Body of pancreas (tissue), 2 donors: ENCODE data around the gene RACGAP1.

GRCh38 chr12:49095164-49095415 is 489 bp upstream of the DHH start:
- PRO-cap, result no peak
- RAMPAGE, long total RNA, 2 experiments, result no peak in any of the 2 experiments

- PRO-cap, result unidirectional peak, plus-strand start at chr12:49345390
- RAMPAGE, long total RNA, 2 experiments, result no peak in any of the 2 experiments
These were observed 1.6 kb upstream of the DNAJC22 start for GRCh38 chr12:49344641-49345903.

GRCh38 chr12:49558412-49558844 is 9.5 kb downstream of the MCRS1 start:
- PRO-cap, result no peak
- RAMPAGE, long total RNA, 2 experiments, result no peak in any of the 2 experiments

GRCh38 chr12:49641814-49642192 is 18.4 kb downstream of the PRPF40B start:
- PRO-cap, result no peak
- RAMPAGE, long total RNA, 2 experiments, result no peak in any of the 2 experiments

DNA sequence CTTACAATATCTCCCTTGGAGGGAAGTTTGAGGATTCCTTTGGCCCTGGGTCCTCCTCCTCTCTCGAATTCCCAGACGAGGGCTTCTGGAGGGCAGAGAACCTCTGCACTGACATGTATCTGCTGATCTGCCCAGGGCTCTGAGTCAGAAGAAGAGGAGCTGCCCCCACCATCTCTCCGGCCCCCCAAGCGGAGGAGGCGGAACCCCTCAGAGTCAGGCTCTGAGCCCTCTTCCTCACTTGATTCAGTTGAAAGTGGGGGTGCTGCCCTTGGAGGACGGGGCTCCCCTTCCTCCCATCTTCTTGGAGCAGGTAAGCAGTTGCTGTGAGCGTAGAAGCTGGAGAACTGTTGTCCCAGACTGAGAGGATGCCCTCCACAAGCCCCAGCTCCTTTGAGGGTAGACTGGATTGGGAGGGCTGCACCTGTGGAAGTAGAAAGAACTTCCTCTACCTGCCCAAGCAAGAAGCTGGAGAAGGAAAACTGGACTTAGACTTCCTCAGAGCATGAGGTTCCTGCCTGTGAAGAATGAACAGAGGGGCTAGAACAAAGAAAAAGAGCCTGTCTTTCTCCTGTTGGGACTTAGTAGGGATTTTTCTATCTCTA is 19.8 kb downstream of the PRPF40B start:
- PRO-cap, result no peak
- RAMPAGE, long total RNA, 2 experiments, result start-site peak on the plus strand in 1 of 2 experiments, centred at position 238 of the sequence, 10 reads per replicate

GRCh38 chr12:49669858-49670299 is 37.3 kb downstream of the FMNL3 start:
- PRO-cap, result no peak
- RAMPAGE, long total RNA, 2 experiments, result no peak in any of the 2 experiments

- PRO-cap, result no peak
- RAMPAGE, long total RNA, 2 experiments, result no peak in any of the 2 experiments
These were observed 33.2 kb downstream of the NCKAP5L start for GRCh38 chr12:49795014-49795424.

GRCh38 chr12:49838371-49838953 is 4.4 kb downstream of the BCDIN3D start:
- PRO-cap, result no peak
- RAMPAGE, long total RNA, 2 experiments, result start-site peak on the minus strand in 1 of 2 experiments, at chr12:49838394-49838970 at its widest, 5 reads per replicate

DNA sequence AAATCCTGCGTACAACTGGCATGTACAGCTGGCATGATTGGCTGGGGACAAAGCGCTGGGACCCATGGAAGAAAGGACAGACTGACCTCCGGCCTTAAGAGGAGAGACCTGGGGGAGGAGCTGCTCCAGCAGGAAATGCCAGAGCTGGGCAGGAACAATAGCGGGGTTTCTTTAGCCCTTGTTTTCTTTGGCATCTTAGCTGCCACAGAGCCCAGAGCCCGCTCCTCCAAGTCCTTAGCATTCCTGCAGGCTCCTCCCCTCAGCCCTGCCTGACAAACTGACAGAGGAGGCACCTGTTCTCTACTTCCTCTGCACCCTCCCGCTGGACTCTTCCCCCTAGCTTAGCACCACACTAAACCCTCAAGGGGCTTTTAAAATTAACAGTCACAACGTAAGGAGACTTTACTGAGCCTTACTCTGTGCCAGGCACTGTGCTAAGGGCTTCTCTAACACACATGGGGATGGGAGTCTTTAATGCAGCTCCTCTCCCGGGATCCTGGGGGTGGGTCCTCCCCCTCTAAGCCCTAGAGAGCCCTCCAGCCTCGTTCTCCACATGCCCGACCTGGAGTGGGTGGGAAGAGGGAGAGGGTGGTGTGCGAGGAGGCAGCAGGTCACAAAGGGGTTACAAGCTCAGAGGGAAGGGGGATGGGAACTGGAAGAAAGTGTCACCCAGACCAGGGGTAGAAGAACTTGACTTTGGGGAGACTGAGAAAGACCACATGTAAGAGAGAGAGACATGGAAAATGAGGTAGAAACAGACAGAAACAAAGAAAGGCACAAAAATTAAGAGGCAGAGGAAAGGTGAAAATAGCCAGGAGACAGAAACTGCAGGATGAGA is 1.7 kb upstream of the AQP5 start:
- PRO-cap, result no peak
- RAMPAGE, long total RNA, 2 experiments, result no peak in any of the 2 experiments

DNA sequence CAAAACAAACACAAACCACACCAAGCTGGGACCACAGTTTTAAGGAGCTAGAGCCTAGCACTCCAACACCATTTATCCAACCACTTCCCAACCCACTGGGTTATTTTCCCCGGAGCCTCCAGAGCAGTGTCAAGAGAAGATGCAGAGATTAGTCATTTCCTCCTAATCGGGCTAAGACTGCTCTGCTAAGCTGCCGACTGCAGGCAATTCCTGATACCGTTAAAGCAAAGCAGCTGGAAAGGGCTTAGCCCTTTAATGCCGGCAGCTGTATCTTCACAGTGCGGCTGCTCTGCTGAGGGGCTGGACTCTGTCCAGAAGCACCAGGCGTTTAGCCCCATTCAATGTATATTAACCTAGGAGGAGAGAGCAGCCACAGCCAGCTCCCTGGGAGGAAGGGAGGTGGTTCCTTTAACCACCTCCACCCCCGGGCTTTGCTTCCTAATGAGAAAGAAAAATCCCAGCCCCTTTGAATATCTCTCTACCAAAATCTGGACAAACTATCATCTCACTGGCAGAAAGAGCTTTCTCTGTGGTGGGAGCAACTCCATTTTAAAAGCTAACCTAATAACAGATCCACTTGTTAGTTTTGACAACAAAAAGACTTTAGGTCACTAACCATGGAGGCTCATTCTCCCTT is 11.2 kb downstream of the AQP6 start:
- PRO-cap, result no peak
- RAMPAGE, long total RNA, 2 experiments, result no peak in any of the 2 experiments

- PRO-cap, result no peak
- RAMPAGE, long total RNA, 2 experiments, result no peak in any of the 2 experiments
These were observed 7.8 kb downstream of the RACGAP1 start for GRCh38 chr12:50017505-50017955.

- PRO-cap, result unidirectional peak, plus-strand start at chr12:50025428; bidirectional peak, plus-strand start at chr12:50025752, minus-strand start at chr12:50025488
- RAMPAGE, long total RNA, 2 experiments, result start-site peak on the minus strand in 1 of 2 experiments, at chr12:50025452-50025477 at its widest, 23 reads per replicate
These were observed at the start of gene RACGAP1 for GRCh38 chr12:50024702-50025573. Gene RACGAP1, minus strand, starts transcription at chr12:50025494.

- PRO-cap, result no peak
- RAMPAGE, long total RNA, 2 experiments, result no peak in any of the 2 experiments
These were observed 7.9 kb upstream of the GPD1 start for GRCh38 chr12:50095672-50096637.

DNA sequence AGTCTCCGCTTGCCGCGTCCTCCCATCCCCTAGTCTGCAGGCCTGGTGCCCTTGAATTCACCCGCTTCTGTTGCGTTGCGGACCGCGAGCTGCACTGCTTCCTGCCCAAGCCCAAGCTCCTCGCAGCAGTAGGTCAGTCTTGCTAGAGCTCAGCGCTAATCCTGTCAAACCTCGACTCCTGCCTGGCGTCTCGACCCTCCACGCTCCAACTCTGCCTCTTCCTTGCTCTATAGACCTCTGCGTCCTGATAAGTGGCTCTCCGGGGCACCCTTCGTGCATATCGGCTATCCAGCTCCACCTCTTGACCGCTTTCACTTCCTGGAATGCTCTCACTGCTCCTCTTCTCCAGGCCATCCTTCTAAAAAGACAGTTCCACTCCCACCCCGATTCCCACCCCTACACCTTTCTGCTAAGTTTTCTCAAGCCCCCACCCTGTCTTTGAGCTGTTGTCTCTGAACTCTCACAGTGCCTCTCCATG is 369 bp downstream of the COX14 start:
- PRO-cap, result bidirectional peak, plus-strand start at position 73 of the sequence, minus-strand start at position 96 of the sequence
- RAMPAGE, long total RNA, 2 experiments, result no peak in any of the 2 experiments

- PRO-cap, result no peak
- RAMPAGE, long total RNA, 2 experiments, result no peak in any of the 2 experiments
These were observed 41.3 kb downstream of the LIMA1 start for GRCh38 chr12:50241944-50242470.

DNA sequence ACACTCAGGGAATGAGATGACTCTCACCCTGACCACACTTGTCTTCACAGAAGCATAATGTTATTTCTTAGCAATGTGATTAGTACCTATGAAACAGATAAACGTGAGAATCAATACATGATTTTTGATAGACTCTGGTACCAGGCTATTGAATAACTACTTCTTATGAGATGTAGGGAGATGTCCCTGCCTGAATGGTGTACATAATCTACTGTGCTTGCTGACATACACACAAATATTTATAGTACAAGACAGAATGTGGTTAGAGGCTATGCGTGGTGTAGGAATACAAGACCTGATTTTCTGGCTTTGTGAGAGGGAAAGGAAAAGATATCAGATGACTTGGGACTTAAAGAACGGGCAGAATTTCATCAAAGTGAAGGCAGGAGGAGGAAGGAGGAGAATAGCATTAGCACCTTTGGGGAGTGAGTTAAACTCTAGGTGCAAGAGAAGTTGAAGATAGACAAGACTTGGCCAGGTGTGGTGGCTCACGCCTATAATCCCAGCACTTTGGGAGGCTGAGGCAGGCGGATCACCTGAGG is 31.4 kb downstream of the LIMA1 start:
- PRO-cap, result no peak
- RAMPAGE, long total RNA, 2 experiments, result no peak in any of the 2 experiments

DNA sequence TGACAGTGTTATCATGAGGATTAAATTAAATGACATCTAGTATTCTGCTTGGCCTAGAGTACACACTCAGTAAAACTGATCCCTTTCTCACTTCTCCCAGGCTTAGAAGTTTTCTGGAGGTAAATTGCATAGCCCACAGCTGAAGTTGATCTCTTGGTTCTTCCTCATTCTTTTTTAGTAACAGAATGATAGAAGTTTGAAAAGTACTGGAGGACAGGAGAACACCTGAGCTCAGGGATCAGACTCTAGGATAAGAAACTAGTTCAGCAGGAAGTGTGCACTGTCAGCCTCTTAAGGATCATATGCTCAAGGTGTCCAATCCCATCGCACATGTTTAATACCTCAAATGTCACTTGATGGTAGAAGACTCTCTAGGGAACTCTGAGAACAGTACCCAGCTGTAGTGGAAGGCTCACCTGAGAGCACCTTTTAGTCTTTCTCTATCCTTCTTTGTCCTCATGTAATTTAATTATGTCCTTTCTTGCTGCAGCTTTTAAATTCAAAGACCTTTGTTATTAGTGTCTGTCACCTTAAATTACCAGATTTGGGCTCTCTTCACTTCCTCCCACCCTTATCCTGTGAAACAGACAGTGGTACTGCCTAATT is 14.7 kb upstream of the LIMA1 start:
- PRO-cap, result no peak
- RAMPAGE, long total RNA, 2 experiments, result no peak in any of the 2 experiments

GRCh38 chr12:50456352-50456947 is 48.3 kb upstream of the DIP2B start:
- PRO-cap, result no peak
- RAMPAGE, long total RNA, 2 experiments, result start-site peak on the plus strand in 1 of 2 experiments, at chr12:50456585-50456603 at its widest, 91 reads per replicate

DNA sequence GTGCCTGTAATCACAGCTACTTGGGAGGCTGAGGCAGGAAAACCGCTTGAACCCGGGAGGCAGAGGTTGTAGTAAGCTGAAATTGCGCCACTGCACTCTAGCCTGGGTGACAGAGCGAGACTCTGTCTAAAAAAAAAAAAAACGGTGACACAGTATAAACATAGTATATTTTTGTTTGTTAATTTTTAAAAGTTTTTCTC is 2.5 kb upstream of the DIP2B start:
- PRO-cap, result unidirectional peak, plus-strand start at position 130 of the sequence
- RAMPAGE, long total RNA, 2 experiments, result no peak in any of the 2 experiments

- PRO-cap, result no peak
- RAMPAGE, long total RNA, 2 experiments, result no peak in any of the 2 experiments
These were observed 15.8 kb downstream of the DIP2B start for GRCh38 chr12:50520265-50521369.